Vein endothelial cell (primary cell): ENCODE results near the genes SPDYE1 and DDX56.

DNA sequence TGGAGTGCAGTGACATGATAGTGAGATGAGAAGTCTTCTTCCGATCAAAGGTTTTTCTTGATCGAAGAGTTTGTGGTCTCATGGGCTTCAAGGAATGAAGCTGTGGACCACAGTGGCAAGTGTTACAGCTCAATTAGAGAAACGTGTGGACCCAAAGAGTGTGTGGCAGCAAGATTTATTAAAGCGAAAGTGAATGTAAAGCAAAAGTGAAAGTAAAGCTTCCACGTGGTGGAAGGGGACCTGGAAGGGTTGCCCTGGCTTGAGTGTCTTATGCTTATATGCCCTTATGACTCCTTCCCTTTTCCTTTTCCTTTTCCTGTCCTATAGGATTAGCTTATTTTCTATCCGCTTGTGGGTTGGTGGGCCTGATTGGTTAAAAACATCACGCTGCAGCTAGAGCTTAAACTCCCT lies 34.9 kb downstream of the MRPS24 start:
- CAGE, long polyA plus RNA: no peak

GRCh38 chr7:43838649-43839124 lies 30.6 kb downstream of the MRPS24 start:
- CAGE, long polyA plus RNA: no peak

DNA sequence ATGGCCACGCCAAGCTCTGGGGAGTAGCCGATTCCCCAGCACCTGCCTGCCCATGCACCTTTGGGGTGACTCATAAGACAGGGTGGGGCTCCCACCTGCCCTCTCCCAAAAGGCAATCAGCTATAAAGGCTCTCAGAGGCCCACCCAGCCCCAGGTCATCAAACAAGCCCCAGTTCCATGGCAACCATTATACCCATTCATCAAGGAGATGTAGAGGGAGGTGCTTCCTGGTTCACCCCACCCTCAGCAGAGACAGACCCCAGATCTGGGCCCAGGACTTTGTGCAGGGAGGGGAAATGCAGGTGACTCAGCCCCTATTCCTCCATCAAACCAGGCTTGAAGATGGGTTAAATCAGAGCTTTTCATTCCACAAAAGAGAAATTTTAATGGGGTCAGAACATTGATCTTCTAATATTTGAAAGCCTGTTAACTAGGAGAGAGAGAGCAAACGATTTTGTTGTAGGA lies at the start of gene SPDYE1:
SPDYE1 (plus strand) TSS at position 240 of the 465 bp plus-strand sequence.
- CAGE, long polyA plus RNA: no peak

DNA sequence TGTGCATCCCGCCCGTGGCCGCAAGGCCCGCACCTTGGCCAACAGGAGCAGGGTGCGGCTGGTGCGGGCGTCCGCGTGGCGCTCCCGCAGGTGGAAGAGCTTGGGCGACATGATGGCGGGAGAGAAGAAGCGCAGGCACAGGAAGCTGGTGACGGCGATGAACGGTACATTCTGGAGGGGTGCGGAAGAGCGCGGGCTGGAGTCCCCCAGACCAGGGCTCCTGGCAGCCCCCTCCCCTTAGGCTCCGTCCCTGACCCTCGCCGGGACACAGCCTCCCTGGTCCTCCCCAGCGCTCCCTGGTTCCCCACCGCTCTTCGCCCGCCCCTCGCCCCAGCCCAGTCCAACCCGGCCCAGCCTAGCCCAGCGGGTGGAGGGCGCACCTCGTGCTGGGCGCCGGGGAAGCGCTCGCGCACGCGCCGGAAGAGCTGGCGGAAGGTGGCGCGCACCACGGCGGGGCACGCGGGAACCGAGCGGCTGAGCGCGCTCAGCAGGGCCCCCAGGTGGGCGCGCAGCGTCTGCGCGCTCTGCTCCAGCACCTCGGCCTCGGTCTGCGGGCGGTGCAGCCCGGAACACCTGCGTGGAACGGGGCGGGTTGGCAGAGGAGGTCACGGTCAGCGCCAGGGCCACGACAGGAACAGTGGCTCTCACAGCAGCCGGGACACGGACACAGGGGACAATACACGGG lies 4.2 kb upstream of the DBNL start:
- CAGE, long polyA plus RNA: no peak

DNA sequence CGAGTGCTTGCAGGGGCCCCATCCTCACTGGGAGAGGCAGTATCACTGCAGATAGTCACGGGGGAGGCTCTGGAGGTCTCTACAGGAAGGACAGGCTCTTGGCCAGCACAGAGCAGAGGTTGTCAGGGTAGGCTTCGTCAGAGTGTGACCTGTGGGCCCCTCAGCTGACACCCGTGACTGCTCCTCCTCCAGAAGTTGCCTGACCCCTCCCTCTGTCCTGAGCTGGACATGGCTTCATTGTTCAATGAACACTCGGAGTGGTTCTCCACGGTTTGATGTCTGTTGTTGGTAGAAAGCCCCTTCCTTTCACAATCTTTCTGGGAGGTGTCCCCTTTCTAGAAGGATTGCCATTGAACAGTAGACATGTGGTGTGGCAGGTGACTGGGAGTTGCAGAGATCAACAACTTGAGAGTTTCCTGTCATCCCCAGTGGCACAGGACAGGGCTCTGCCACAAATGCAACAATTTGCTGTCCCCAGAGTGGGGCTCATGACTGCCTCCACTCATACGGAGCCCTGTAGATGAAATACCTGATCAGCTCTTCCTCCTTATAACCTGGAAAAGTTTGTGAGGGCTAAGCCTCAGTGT lies 6.2 kb downstream of the DBNL start:
- CAGE, long polyA plus RNA: no peak

- CAGE, long polyA plus RNA: no peak
These were observed 8.5 kb upstream of the POLD2 start for GRCh38 chr7:44131911-44132212.

DNA sequence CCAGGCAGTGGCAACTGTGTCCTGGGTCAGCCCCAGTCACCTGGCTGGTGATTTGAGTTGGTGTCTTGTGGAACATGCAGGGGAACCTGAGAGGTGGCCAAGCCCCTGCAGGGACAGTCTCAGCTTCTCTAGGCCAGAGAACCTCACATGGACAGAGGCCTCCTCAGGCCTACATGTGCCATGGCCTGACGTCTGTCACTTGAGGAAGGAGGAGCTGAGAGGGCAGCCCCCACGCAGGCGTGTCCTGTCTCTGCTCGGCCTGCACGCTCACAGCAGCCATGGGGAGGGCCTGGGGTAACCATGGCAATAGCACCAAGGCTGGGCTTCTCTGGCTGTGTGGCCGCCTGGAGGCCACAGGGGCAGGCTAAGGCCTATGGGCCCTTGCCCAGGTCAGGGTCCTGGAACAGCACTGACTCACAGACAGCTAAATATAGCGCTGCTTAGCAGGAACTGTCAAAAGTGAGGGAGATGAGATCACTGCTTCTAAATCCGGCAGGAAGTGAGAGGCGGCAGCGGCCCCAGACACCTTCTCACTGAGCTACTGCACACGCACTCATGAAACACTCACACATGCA lies 57.0 kb downstream of the YKT6 start:
- CAGE, long polyA plus RNA: no peak

DNA sequence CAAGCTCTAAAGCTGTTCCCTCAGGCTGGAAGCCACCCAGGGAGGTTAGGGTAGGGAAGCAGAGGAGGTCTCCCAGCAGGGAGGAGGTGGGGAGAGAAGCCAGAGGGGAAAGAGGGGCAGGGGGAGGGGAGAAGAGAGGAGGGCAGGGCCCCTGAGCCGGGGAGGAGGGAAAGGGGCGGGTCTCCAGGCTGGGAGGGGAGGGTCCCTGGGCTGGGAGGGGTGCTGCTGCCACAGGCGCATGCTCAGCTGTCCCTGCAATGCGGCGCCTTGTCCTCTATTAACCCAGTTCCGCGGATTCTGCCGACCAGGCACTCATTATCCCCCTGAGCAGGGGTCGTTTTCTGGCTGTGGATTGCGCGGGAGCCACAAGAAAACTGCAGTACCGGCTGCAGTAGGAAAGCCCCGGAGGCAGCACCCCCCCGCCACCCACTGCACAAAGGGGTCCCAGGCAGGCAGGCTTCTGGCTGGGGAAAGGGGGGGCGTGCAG lies 49.3 kb downstream of the CAMK2B start:
- CAGE, long polyA plus RNA: no peak

GRCh38 chr7:44384067-44384266 lies 58.6 kb upstream of the CAMK2B start:
- CAGE, long polyA plus RNA: no peak

- CAGE, long polyA plus RNA: no peak
These were observed 710 bp downstream of the NUDCD3 start for GRCh38 chr7:44489615-44490281.

GRCh38 chr7:44534080-44534651 lies 7.0 kb downstream of the NPC1L1 start:
- CAGE, long polyA plus RNA: no peak

DNA sequence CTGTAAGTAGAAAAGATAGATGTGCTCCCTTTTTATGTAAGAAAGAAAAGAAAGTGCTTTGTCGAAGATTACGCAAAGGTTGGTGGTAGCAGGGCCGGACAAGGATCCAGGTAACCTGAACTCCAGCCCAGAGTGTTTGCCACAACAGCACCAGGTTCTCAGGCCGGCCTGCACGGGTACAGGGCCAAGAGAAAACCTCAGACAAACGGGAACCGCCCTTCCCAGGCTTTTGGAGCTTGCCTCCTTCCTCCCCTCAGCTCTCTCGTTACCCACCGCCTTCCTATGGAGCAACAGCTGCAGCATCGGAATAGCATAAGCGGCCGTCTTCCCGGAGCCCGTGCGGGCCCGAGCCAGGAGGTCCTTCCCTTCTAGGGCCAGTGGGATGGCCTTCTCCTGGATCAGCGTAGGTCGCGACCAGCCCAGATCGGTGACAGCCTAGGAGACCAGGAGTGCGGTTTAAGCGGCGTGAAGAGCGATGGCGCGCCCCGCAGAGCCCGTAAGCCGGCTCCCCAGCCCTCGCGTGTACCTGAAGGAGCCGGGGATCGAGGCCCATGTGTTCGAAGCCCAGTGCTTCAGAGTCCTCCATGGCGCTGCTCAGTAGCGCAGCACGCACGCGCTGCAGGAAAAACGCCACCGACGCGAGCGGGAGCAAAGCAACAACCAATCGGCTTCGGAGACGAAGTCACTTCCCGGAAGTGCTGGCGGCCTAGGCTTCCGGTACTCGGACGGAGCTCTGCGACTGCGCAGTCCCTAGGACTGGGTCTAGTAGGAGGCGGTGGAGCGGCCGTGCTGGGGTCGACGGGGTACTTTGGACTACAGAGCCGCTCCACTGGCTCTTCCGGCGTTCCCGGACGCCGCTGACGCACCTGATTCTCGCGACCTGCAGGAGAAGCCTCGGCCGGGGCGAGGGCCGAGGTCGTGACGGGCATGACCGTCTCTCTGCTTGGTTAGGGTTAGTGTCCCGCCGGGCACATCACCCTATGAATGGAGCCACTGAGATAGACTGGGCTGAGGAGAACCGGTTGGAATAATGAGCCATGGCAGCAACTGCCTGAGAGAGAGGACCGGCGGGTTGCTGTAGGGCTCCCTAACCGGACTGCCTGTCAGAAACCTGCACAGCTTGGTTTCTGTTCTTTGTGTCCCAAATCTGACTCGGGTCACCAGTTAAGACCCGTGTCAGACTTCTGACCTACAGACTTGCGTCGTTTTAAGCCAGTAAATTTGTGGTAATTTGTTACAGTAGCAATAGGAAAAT lies at the start of gene DDX56:
DDX56 (minus strand) TSS at position 599 of the 1,255 bp plus-strand sequence.
- CAGE, long polyA plus RNA: start-site peak on the minus strand centred at position 602 of the sequence, 43 bp wide, 1,276 and 734 reads in 2 replicates

DNA sequence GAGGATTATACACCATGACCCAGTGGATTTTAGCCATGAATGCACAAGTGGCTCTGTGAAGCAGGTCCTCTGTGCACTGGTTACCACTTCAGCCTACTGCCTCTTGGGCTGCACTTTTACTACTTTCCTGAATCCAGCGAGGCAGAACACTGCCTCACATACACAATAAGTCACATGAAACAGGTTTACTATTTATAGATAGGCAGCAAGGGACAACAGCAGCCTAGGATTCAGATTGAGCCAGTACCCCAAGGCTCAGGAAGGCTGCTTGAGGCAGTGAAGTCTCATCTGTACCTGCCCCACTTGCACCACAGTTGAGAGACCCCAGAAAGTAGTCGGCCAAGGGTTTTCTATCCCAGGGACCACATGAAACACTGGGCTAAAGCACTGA lies 10.4 kb upstream of the OGDH start:
- CAGE, long polyA plus RNA: no peak

DNA sequence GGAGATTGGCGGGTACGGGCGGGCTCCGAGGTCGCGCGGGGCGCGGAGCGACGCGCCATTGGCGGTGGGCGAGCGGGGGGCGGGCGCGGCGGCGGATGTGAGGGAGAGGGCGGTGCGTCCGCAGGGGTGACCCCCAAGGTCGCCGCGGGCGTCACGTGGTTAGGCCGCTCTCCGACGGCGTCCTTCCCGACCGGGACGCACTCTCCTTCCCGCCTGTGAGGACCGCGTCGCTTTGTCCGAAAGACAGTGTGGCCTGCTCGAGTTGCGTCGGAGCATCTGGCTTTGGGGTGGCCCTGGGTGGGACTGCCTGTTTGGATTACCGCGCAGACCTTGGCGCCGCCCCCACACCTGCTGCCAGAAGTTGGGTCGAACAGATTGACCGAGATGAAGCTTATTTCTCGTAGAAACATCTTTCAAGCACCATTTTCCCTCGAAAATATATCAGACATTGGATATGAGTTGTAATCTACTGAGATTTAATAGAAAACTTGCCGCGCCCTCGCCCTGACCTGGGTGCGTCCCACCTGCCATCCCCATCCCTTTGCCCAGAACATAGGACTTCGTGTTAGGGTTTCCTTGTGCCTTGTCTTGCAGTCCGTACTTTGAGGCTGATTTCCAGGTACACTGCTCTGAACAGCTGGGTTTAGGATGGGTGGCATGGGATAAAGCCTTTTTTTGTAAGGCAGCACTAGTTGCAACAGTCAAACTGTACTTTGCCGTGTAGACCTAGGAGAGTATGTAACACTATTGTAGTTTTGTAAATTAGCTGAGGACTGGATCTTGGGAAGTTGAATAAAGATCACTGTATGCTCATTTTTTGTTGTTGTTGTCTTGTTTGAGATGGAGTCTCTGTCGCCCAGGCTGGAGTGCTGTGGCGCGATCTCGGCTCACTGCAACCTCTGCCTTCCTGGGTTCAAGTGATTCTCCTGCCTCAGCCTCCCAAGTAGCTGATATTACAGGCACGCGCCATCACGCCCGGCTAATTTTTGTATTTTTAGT lies 758 bp downstream of the OGDH start:
- CAGE, long polyA plus RNA: no peak

GRCh38 chr7:44650638-44651461 lies 44.4 kb downstream of the OGDH start:
- CAGE, long polyA plus RNA: no peak

DNA sequence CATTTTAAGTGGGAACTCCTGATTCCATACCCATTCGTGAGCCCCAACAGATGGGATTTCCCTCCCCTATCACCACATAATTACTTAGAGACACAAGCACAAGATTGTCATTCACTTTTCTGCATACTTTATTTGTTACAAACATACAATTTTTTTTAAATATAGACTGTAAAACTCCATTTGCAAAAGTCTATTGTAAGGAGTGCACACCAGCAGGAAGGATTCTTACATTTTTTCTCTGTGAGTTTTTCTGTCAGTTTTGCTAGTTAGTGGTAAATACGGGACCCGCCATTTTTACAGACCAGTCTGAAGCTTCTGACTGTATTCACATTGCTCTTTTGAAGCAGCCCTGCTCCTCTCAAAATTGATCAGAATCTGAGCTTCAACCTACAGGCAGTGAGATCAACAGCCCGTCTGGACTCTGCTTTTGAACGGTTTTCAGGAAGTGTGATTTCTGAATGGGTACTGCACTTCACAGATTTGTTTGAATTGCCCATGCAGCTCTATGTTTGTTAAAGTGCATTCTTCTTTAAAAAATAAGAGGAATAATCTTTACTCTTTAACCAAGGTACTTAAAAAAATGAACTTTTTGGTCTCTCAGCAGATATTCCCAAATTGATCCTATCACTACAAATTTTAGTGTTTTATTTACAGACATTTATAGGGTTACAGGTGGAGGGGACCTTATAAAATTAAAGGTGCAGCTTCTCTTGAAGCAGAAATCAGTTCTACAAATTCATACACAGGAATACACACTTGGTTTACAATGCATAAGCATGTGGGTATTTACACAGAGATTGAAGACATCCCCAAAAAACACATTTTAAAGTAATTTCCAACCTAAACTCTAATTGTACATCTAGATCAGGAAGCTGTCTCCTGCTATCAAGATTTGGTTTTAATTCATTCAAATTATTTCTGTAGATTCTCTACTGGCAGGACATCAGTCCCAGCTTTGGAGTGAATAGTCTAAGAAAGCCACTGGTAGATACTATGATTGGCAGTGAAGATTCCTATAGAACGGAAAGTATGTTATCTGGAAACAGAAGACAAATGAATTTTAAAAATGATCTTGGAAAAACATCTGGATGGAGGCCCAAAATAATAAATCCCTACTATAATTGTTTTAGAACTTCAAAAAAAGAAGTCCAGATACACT lies 8.8 kb downstream of the PURB start:
- CAGE, long polyA plus RNA: no peak

DNA sequence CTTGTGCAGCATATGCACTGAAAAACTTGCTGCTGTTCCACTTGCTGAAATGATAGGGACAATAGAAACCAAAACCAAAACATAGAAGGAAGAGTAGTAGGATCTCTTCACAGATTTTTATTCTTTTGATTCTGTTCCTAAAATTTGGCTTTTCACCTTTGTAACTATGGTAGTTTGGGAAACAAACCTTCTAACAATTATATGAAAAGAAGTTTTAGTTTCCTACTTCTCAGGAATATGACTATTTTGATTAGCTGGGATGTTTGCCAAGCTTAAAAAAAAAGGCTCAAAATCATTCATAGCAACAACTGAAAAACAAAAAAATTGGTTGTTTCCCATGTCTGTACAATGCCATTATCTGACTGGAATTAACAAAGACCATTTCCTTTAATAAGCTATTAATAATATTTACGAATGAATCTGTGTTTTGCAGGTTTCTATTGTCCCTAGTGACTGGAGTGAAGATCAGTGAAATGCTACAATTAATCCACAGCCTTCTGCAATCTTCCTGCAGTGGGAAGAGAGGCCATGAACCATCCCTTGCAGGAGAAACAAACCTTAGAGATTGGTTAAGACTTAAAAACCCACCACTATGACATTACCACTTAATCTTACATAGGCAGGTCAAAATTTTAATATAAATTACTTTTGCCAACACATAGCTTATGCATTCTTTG lies 4.2 kb downstream of the PURB start:
- CAGE, long polyA plus RNA: no peak

DNA sequence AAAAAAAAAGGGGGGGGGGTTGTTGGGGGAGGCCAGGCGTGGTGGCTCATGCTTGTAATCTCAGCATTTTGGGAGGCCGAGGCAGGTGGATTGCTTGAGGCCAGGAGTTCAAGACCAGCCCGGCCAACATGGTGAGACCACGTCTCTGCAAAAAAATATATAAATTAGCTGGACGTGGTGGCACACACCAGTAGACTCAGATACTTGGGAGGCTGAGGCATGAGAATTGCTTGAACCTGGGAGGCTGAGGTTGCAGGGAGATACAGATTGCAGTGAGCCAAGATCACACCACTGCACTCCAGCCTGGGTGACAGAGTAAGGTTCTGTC lies 22.1 kb downstream of the MYO1G start:
- CAGE, long polyA plus RNA: no peak

DNA sequence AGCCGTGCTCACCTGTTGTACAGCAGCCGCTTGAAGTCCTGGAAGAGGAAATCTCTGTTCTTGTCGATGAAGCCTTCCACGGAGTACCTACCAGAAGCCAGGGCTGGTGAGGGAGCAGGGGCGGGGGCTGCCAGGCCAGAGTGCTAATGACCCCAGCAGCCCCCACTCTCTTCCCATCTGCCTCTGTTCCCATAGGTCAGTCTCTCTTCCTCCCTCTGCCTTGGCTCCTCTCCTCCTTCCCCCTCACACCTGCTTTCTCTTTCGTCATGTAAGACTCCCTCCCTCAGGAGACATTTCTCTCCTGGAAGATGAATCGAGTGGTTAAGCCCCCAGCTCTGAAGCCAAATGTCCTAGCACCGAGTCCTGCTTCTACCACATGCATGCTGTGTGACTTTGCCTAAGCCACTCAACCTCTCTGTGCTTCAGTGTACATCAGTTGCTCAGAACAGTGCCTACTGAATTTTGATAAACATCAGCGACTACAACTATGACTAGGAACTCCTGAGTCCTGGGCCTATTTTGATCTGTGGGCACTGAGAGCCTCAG lies 10.9 kb downstream of the MYO1G start:
- CAGE, long polyA plus RNA: no peak

- CAGE, long polyA plus RNA: no peak
These were observed 2.2 kb downstream of the MYO1G start for GRCh38 chr7:44976461-44977092.